ENCODE results near the genes ATR and PAQR9.

DNA sequence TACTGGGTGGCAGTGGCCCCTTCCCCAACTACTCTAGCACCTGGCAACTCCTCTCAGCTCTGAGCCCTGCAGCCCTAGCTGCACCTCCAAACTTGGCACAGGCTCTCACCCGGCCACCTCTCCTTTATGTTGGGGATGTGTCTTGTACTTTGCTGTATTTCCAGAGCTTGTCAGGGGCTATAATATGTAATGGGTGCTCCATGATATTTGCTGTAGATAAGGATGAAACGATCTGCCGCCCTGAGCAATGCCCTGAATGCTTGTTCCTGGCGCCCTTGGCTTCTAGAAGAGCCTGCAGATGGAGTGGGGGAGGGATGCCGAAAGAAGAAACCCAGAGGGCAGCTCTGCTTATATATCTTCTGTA is 35.9 kb upstream of the ZBTB38 start:
- PRO-cap: no peak
- RAMPAGE, long total RNA: no peak

DNA sequence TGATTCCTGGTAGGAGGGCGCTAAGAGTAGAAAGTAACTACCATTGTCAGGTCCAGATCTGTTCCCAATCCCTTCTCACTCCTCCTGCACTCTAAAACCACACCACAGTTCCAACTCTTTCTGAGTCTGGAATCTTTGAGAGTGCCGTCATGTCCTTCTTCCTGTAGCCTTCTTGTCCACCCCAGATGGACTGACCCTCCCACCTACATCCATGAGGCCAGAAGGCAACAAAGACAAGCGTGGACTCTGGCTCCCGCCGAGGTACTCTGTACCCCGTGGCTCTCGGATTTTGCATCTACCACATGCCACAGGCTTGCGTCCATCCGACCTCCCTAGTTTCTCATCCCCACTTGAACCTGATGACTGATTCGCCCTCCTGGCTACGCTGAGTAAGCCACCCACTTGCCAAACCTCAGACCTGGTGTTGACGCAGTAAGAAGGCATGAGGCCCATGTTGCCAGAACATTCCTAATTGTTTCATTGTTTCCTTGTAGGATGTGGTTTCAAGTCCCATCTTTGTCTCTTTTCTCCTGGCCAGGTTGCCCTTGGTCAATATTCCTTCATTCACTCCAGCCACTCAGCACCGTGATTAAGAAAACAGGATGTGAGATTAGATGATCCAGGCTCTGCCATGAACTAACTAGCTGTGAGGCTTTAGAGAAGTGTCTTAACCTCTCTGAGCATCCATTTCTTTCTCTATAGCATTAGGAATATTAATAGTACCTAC is 1.1 kb upstream of the ZBTB38 start:
- PRO-cap: no peak
- RAMPAGE, long total RNA: no peak

DNA sequence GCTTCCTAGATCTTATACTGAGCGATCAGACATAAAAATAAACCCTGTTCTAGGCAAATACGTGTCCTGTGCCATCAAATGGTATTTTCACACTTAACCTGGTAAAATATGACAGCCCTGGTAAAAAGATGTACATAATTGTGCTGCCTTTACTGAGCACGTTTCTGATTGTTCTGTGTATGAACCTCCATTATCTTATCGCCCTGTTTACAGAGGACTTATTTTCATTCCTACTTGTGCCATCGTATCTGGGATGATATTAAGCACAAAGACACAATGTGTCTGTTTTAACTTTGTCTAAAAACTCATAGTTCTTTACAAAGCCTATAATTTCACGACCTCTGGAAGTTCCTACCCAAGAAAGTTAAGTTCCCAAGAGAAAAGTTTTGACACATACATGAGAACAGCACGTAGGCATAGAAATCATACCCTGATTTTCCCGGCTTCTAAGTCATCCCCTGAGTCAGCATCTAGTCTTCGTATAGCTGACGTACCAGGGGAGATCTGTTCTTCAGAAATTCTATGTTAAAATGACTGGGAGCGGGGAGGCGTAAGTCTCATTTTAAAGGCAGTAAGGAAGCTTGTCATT is 948 bp downstream of the ZBTB38 start:
- PRO-cap: no peak
- RAMPAGE, long total RNA: no peak

DNA sequence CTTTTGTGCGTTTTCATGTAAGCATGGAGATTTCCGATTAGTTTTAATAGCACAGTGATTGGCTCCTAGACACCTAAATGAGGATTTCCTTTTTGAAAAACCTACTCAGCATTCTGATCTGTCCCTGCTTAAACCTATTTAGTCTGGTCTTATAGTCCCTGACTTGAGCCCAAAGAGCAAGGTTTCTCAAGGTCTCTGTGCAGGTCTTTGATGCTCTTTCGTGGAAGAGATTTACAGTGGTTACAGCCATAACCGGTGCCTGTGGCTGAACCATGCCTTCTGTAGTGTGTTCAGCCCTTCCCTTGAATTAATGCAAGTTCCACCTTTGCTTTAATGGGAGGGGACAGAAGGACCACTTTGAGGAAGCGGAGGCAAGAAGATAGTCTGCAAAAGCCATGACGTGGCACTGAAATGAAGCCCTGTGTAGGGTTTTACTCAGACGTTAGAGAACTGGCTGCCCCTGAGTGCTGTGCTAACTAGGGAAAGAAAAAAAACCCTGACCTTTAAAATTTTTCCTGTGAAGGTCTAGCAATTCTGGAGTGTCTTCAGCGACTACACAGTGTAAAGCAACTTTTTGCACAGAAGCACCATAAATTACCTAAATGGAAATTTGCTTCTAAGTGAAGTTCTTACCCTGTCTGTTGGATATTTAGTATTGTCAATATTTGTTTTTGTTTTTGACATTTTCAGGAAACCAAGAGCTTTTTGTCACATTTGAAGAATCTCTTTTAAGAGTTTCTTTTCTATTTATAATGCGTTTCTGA is 43.1 kb downstream of the ZBTB38 start:
- PRO-cap: no peak
- RAMPAGE, long total RNA: no peak

DNA sequence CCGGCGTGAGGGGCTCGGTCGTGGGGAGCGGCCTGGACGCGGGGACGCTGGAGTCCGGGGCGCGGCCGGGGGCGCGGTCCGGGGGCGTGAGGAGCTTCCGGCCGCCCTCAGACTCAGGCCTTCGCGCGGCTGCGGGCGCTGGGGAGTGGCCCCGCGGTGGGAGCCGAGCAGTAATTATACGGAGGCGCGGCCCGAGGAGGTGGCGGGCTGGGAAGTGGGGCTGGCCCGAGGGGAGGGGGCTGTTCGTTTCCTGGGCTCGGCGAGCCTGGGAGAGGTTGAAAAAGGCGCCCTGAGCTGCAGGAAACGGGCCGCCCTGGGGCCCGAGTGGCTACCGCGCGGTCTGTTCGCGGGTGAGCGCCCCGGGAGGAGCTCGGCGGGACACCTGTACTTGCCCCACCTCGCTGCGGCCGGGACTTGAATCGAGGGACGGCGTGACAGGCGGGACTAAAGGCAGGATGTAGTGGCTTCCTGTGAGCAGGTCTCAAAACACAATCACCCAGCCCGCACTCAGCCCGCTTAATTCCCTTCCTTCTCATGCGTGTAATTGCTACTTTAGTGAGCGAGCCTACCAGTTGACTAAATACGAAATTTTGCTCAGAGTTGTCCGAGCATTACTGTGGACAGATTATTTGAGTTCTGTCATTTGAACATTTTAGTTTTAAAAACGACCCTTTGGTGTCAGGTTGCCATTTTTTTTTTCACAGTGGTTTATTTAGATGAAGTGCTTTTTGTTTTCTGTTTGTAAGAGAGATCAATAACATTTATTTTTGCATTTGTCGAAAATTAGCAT is 846 bp downstream of the RASA2 start:
- PRO-cap: no peak
- RAMPAGE, long total RNA: no peak

DNA sequence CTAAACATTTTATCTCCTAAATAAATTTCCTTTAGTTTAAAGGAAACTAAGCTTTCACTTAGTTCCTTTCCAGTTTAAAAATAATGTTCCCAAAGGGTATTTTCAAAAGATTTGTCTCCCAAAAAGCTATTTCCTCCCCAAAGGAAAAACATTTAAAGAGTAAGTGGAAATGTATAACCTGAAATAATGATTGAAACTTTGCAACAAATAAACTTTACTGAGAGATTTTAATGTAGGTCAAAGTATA is 2.0 kb downstream of the RNF7 start:
- PRO-cap: no peak
- RAMPAGE, long total RNA: no peak

DNA sequence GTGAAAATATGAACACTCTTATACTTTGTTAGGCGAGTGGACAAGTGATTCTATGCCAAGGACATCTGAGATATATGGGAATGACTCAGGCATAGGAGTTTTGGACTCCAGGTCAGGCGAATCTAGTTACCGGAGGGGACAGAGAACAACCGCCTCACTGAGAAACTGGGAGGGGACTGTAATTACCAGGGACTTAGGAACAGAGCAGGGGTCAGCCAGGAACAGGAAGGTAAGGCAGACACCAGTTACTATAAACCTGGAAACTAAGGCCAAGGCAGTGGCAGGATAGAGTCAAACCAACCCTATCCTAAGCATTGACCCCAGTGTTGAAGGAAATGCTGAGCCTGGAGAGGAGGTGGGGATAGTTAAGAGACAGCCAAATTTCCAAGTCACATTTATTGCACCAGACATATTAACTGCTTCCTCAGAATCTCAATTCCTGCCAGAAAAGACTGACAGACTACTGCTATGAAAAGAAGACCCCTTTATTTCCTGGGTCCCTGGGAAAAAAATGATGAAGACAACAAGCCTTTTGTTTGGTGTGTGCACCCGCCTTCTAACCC is 16.6 kb upstream of the ATP1B3 start:
- PRO-cap: no peak
- RAMPAGE, long total RNA: no peak

GRCh38 chr3:141877012-141877792 is 759 bp downstream of the ATP1B3 start:
- PRO-cap: no peak
- RAMPAGE, long total RNA: no peak

DNA sequence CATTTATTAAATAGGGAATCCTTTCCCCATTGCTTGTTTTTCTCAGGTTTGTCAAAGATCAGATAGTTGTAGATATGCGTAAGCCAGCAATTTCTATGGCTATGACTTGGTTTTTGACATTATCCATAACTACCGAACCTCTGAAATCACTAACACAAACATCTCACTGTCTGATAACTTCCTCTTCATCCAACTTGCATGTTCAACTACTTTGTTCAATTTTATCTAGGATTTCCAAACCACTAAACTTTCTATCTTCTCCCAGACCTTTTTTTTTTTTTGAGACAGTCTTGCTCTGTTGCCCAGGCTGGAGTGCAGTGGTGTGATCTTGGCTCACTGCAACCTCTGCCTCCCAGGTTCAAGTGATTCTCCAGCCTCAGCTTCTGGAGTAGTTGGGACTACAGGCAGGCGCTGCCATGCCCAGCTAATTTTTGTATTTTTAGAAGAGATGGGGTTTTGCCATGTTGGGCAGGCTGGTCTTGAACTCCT is 54.2 kb downstream of the XRN1 start:
- PRO-cap: no peak
- RAMPAGE, long total RNA: no peak

DNA sequence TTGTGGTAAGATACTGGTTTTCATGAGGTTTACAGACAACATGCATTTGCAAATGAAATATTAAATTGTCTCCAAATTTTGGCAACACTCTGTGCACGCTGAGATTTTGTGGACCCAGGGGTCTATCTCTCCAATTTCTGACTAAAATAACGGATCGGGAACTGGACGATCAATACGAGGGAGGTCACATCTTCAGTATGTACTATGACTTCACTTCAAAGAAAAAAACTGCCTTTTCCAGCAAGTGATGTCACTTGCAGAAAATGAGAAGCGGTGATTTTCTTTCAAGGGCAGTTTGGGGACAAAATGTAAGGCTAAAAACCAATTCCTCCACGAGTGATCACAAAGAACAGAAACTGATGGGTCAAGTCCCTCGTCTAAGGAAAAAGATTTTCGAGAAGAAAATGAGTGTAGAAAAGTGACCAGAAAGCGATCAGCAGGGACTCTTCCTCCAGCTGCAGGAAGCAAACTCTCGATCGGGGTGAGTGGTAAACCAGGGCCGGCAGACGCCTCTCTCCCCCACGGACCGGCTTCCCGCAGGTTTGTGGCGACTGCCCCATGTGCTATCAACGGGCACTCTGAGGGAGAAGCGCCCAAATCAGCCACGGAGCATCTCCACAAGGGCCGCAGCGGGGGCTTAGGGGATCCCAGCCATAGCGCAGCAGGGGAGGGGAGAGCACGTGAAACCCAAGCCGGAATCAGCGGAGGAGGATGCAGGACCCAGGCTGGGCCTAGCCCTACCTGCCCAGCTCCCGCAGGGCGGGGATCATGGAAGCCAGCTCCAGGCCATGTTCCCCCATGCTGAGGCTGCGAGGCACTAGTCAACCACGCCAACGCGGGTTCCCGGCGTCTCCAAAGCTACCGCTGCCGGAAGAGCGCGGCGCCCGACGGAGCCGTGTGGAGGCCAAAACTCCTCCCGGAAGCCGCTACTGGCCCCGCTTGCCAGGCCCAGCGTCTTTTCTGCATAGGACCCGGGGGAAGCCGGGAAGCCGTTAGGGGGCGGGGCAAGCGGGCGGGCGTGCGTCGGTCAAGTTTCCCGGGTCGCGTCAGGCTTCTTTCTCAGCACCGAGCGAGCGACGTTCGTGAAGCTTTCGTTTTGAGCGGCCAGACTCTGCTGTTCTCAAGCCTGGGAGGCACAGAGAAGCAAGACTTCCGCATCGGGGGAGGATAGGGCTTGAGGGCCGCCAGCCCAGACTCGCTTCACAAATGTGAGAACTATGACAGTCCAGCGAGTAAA is at the start of gene ATR:
ATR (minus strand) TSS at position 829 of the 1,237 bp plus-strand sequence.
- PRO-cap: no peak
- RAMPAGE, long total RNA: no peak

- PRO-cap: no peak
- RAMPAGE, long total RNA: no peak
Measured at GRCh38 chr3:142739307-142740149, 15.7 kb downstream of the TRPC1 start.

- PRO-cap: no peak
- RAMPAGE, long total RNA: no peak
Measured at GRCh38 chr3:142963544-142964564, at the start of gene PAQR9. Gene PAQR9 (minus strand): TSS chr3:142963674.

- PRO-cap: no peak
- RAMPAGE, long total RNA: no peak
Measured at GRCh38 chr3:143135348-143135561, 15.7 kb downstream of the CHST2 start.

- PRO-cap: no peak
- RAMPAGE, long total RNA: no peak
Measured at GRCh38 chr3:143160269-143160699, 40.7 kb downstream of the CHST2 start.

- PRO-cap: no peak
- RAMPAGE, long total RNA: no peak
Measured at GRCh38 chr3:143517605-143517996, 330.7 kb downstream of the SLC9A9 start.

- PRO-cap: no peak
- RAMPAGE, long total RNA: no peak
Measured at GRCh38 chr3:143751369-143752279, 96.6 kb downstream of the SLC9A9 start.

DNA sequence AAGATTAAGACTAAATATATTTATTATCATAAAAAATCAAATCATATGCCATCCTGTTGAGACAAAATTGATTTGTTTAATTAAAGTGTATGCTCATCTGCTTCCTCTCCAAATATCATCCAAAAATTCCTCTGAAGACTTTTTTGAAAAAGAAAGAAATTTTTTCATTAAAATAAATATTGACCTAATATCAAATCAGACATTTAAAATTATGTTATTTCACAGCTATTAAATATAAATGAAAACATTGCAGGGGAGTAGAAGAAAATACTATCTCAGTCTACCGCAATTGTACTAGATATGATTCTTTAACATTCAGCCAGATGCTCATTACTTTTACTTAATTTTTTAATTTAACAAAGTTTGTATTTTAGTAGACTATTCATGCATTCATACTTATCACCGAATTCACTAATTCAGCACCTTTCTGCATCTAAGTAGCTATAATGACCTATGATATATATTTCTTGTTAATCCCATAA is 724.6 kb downstream of the PLOD2 start:
- PRO-cap: no peak
- RAMPAGE, long total RNA: no peak

DNA sequence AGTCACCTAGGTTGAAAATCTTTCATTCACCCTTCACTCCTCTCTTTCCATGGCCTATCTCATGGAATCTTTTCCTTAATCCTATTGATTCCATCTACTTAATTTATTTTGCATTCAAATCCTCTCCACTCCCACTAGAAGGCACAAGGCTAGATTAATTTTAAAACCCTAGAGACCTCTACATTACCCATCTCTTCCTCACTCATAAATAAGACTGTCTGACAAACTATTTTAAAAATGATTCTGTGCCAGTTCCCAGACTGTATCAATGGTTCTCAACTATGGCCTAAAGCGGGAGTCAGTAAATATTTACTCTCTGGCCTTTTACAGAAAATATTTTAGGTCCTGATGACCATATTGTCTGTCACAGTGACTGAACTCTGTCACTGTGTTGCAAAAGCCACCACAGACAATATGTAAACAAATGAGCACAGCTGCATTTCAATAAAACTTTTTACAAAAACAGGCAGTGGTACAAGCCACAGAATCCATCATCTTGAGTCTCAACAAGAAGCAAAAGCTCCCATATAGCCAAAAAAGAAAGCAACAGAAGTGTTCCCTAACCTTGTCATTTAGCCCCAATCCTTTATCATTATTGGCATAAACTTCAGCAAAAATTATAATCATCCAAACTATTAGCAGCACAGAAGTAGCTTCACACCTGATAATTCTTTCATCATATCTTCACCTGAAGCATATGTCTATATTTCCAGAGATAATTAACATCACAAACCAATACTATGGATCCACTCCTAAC is 45.3 kb downstream of the PLOD2 start:
- PRO-cap: no peak
- RAMPAGE, long total RNA: no peak

DNA sequence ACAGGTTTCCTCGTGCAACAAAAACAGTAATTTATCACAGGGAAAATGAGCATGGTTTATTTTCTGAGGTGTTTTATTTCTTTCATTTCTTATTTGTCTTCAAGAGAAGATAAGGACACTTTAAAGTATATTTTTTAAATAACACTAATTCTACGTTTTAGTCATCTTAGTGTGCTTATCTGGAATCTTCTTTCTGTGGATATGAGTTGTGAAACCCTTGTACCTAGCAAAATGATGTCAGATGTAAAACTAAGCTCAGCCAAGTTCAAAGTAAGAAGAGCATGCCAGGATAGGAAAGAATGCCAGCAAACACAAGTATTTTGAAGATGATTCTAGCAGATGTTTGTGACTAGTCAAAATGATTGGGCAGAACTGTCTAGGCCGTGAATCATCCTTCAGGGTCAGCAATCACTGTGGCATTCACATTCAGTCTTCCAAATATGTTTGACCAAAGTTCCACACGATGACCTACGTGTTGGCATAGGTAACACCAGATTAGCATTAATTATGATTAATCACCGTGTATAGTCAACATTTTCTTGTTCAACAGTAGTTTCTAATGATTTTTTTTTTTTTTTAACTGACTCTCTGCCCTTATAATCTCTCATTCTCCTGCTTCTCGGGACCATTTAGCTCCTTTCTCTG is 5.4 kb upstream of the PLOD2 start:
- PRO-cap: no peak
- RAMPAGE, long total RNA: no peak

DNA sequence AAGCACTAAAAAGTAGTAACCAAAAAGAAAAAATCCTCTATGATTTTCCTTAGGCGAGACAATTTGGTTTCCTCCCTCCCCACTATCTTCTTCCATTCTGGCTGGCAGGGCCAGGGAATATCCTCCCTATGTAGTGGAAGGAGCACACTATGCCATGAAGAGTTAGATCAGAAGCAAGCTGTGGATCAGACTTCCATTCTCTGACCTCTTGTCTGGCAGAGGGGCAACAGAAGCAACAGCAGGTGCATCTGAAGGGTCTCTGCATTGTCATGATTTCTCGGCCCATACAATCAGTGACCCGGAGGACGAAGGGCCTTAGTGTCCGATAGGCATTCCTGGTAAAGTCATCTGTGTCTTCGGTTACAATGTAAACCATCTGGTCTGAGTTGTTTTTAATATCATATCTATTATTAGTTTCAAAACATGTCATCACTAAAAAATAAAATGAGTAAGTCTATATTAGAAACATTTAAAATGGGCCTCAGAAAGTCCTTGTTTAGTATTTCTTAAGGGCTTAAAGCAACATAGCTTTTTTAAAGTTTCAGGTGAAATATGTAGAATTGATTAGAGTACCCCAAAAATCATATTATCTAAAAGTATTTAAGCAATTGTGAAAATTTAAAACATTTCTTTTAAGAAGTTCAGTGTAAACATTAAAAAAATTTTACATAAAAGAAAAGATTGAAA is 38.8 kb upstream of the PLOD2 start:
- PRO-cap: no peak
- RAMPAGE, long total RNA: no peak